CD14-positive monocyte (primary cell): ENCODE results near the genes AP3B2, BNC1 and GOLGA6L4.

GRCh38 chr15:81331655-81331983 lies 7.7 kb upstream of the STARD5 start:
- CAGE, long polyA plus RNA, result no peak

DNA sequence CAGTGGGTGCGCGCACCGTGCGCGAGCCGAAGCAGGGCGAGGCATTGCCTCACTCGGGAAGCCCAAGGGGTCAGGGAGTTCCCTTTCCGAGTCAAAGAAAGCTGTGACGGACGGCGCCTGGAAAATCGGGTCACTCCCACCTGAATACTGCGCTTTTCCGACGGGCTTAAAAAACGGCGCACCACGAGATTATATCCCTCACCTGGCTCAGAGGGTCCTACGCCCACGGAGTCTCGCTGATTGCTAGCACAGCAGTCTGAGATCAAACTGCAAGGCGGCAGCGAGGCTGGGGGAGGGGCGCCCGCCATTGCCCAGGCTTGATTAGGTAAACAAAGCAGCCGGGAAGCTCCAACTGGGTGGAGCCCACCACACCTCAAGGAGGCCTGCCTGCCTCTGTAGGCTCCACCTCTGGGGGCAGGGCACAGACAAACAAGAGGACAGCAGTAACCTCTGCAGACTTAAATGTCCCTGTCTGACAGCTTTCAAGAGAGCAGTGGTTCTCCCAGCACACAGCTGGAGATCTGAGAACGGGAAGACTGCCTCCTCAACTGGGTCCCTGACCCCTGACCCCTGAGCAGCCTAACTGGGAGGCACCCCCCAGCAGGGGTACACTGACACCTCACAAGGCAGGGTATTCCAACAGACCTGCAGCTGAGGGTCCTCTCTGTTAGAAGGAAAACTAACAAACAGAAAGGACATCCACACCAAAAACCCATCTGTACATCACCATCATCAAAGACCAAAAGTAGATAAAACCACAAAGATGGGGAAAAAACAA lies 247.6 kb downstream of the MEX3B start:
- CAGE, long polyA plus RNA, result no peak

- CAGE, long polyA plus RNA, result no peak
These were observed 174.9 kb downstream of the MEX3B start for GRCh38 chr15:81870847-81871453.

DNA sequence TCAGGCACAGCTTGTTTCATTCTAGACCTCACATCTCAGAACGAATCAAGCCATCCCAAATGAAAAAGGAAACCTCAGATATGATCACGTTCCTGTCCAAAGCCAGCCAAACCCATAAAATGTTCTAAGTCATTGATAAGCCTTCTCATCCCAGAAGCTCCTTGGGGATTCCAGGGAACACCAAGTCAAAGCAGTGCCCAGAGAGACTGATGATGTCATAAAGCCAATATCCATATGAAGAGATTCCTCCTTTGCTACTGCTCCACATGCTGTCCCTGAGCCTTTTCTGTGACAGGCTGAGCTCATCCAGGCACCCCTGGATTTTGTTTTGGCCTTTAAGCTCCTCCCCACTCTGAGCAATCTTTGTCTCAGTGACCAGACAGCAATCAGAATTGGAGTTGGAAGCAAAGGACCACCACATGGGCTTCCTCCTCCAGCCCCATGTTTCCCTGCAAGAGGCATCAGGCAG lies 25.2 kb downstream of the MEX3B start:
- CAGE, long polyA plus RNA, result no peak

- CAGE, long polyA plus RNA, result no peak
These were observed 43.0 kb upstream of the MEX3B start for GRCh38 chr15:82088837-82089103.

- CAGE, long polyA plus RNA, result no peak
These were observed 37.6 kb downstream of the SAXO2 start for GRCh38 chr15:82300248-82300686.

GRCh38 chr15:82541019-82541542 lies 824 bp upstream of the RPS17 start:
- CAGE, long polyA plus RNA, result no peak

DNA sequence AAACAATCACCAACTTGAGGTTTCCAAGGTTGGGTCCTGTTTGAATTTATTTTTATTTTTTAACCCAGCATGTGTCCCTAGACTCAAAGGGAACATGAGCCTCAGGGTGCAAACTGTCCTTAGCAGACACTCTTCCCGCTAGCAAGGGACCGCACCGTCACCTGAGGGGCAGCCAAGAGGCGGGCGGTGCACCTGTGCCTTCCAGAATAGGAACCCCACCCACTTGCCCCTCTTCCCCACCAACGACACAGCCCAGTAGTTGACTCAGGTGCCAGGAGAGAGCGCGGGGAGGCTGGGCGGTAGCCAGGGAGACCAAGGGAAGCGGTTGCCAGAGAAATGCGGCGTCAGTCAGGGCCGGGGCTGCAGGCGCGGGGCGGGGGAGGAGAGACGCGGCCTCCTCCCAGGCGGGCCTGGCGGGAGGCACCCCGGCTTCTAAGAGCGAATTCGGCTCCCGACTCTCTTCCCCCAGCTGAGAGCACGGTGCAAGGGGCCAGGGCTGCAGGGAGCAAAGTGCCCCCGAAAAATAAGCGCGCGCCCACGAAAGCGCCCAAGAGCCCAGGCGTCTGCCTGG lies 994 bp downstream of the CPEB1 start:
- CAGE, long polyA plus RNA, result no peak

DNA sequence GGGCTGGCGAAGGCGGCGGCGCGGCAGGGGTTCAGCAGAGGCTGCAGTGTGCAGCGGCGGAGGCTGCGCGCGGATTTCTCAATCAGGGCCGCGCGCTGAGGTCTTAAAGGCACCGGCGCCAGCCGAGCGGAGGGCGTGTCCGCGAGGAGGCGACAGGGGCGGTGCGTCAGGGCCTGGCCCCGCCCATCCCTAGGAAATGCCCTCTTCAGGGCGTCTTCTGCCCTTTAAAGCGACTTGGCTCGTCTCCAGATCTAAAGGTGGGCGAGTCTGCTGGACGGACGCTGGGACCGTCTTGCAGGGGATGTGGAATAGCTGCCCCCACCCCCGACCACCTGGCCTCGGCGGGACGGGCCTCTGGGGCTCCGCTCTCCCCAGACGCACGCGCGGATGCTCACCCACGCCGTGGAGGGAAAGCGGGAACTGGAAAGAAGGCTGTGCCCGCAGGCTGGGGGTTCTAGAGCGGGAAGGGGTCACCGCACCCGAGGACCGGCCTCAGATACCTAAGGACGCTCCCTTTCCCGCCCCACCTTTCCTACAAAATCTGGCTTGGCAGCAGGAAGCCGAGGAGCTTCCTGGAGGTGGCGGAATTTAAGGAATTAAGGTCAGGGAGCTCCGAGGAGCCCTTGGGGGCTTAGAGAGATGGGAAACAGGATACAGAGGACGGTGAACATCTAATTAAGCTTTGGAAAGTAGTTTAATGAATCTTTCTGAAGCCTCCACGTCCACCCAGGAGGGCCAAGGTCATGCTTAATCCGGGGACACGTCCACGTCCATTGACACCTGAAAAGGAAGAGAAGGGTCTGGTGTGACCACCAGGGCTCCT lies at the start of gene AP3B2:
Gene AP3B2, minus strand, starts transcription at position 80 of the 823 bp plus-strand sequence.
- CAGE, long polyA plus RNA, result no peak

- CAGE, long polyA plus RNA, result no peak
These were observed 1.7 kb downstream of the WHAMM start for GRCh38 chr15:82810939-82811684.

DNA sequence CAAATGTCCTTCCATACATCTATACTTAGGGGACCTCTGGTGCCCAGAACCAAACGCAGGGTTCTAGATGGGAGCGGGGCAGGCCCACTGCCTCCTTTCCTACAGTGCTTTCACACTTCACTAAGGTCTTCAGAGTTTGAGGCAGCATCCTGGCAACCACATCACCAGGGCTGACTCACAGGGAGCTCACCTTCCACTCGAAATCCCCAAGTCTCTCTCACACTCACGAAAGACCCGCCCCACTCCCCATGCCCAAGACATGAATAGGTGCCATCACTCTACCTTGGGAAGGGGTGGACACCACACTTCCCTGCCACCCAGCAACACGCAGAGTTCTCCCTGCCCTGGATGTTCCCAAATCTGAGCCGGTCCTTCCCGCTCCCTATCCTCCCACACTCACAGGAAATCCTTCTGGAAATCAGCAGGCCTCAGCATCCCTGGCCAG lies 18.9 kb downstream of the HOMER2 start:
- CAGE, long polyA plus RNA, result no peak

DNA sequence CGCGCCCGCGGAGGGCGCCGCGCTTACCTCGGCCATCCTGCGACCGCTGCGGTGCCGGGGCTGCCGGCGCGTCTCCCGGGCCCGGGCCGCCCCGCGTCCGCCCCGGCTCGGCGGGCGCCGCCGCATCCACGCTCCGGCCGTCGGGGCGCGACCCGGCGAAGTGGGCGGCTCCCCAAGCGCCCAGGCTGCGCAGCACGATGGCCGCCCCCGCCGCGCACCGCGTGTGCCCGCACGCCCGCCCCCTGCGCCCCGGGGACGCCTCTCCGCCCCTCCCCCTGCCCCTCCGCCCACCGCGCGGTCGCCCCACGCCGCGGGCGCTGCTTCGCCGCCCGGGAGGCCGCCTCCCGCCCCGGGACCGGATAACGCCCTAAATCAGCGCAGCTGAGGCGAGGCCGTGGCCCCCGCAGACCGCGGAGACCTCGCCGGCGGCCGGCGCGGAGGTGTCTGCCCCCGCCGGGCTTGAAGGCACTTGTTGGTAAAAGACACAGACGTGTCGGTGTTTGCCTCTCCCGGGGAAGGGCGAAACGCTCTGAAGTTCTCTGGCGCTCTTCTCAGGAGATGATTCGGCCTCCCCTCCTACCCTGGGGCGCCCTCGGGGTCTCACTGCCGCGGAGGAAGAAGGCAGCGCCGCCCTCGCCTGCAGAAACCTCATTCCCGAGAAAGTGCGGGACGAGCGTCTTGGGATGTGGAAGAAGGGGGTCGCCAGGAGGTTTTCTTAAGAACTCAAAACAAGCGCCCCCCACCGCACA lies at the start of gene BNC1:
Gene BNC1, minus strand, starts transcription at position 162 of the 749 bp plus-strand sequence.
- CAGE, long polyA plus RNA, result no peak

DNA sequence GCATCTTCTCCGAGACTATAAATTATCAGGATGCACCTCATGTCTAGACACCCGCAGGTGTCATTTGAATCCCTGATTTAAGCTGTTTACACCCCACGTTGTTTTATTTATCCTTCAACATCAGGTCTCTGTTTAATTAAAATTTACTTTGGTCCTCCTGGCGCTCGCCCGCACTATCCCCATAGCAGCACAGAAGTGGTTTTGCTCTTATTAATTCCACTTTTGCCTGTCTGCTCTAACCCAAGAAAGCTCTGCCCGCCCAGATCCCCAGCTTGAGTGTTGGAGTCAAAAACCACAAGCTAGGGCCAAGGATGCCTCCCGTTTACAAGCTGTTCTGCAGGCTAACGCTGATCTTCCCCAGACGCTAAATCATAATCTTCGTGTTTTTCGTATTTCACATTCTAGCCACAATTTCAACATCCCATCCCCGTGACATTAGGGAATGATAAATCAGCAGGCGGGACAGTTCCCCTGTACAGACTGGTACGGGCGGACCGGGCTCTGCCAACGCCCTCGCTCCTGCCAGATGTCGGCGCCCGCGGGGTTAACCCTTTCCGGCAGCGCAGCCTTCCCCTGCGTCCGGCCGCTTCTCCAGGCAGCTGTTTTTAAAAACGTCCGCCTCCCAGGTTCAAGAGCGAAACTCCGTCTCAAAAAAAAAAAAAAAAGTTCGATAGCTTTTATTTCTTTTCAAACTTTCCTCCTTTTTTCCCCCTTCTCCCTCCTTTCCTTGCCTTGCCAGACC lies 80.9 kb upstream of the BNC1 start:
- CAGE, long polyA plus RNA, result no peak

DNA sequence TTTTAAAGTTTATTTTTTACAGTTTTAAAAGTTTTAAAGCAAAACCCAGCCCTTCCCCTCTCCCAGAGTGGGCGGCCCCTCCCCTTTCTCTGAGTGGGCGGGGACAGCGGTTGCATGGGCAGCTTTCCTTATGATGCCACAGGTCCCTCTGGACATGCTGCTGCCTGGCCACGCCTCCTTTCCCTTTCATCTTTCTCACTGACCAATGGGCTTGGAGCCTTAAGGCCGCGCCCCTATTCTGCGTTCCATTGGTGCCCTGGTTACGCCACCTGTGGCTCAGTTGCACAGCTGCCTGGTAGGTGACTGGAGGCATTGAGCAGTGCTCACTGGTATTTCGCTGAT lies at the start of gene GOLGA6L4:
Gene GOLGA6L4, plus strand, starts transcription at position 279 of the 342 bp plus-strand sequence.
- CAGE, long polyA plus RNA, result no peak

DNA sequence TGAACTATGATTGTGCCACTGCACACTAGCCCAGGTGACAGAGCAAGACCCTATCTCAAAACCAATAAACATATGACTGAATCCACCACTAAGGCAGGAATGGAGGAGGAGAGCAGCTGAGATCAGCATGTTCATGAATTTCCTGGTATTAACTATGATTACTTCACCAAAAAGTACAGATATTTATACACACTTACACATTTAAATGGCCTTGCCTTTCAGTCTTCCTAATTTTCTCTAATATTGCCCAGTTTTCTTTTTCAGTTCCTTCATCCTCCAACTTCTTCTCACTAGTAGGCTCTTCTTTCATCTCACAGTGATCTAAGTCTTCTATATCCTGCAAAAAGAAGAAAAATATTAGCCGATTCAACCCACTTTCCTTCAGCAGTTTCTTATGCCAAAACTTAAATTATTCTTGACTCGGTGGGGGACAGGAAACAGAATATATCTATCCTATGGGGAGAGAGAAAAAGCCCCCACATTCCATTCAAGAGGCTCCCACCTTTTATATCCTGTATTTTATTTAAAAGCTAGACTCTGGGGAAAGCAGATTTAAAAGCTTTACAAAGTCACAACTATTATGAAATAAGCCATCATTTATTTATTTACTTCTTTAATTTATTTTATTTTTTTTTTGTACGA lies 58.7 kb upstream of the ZSCAN2 start:
- CAGE, long polyA plus RNA, result no peak

DNA sequence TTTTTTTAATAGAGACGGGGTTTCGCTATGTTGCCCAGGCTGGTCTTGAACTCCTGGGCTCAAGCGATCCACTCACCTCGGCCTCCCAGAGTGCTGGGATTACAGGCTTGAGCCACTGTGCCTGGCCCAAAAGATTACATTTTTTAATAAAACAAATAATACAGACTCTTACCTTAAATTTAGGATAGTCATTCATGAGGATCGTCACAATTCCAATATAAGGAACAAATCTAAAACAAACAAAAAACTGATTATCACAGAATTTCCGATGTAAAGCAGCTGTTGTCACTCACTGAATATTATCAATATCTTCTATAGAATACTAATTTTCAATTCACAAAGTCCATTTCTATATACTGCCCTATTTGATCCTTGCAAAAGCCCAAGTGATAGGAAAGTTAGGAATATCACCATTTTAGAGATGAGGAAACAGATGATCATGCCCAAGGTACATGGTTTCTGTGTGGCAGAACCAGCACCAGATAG lies 12.6 kb upstream of the NMB start:
- CAGE, long polyA plus RNA, result no peak

- CAGE, long polyA plus RNA, result no peak
These were observed 20.5 kb downstream of the SEC11A start for GRCh38 chr15:84695397-84695895.

DNA sequence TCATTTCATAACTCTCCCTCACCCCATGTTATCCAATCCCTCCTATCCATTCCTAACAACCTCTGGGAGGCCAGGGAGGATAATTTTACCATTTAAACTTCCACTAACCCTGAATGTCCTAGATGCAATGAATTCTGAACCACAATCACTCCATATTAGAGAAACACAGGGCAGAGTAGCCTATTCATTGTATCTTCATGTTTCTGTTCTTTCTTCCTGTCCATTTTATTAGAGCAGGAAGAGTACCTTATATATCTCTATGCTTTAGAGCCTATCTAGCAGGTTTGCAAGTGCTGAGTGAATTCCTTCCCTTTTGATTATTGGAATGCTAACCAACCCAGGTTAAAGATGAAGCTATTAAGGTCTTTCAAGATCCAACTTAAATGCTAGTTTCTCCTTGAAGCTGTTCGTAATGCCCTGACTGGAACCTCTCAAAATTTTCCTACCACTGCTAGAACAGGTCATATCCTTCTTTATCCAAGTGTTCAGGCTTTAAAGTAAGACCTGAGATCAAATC lies 2.4 kb downstream of the SEC11A start:
- CAGE, long polyA plus RNA, result no peak

DNA sequence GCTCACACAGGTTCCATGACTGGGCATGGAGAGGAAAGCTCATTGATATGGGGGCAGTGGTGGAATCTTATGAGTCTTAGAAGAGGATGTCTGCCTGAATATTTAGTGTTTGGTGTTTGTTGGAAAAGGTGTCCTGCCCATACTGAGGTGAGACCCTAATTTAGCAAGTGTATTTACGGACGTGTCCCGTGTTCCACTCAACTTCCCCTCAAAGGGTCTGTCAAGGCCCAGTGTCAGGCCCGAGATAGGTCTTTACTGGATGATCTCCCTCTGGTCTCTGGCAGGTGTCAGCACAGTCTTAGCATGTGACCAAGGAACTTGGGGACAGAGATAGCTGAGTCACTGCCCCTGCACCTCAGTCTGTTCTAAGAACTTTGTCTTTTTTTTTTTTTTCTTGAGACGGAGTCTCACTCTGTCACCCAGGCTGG lies 32.2 kb upstream of the ALPK3 start:
- CAGE, long polyA plus RNA, result no peak

GRCh38 chr15:84979674-84980128 lies 2.0 kb upstream of the PDE8A start:
- CAGE, long polyA plus RNA, result no peak